SK-N-DZ (cell line): Measurements from ENCODE around the genes C16orf78 and NKD1.

DNA sequence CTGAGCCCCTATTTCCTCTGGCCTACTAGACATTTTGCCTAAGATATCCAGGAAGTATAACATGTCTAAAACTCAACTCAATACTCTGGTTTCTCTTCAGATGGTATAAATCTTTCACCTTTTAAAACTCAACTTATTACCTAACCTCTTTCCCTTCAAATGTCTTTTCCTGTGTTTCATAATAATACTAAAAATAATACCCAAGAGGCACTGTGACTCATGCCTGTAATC lies 95.2 kb downstream of the ABCC12 start:
RAMPAGE:
- cytosol, long total RNA: no peak
- nucleus, long total RNA: no peak

DNA sequence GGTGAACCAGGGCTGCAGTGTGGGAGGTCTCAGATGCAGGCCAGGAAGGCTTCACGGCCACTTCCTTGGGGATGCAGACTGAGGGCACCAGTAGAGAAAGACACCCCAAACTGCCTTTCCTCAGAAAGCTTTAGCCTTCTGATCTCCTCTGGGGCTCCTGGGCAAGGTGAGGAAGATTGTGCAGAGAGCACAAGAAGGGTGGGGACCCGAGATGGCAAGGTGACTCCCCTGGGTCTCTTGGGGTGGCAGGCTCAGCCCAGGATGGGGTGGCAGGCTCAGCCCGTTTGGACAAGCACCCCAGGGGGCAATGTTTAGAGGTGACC lies 39.3 kb downstream of the ABCC12 start:
RAMPAGE:
- cytosol, long total RNA: no peak
- nucleus, long total RNA: no peak

GRCh38 chr16:48251921-48252573 lies 4.7 kb upstream of the ABCC11 start:
RAMPAGE:
- cytosol, long total RNA: no peak
- nucleus, long total RNA: no peak

RAMPAGE:
- cytosol, long total RNA: no peak
- nucleus, long total RNA: no peak
Measured at GRCh38 chr16:48341571-48342127, 43.6 kb downstream of the SIAH1 start.

DNA sequence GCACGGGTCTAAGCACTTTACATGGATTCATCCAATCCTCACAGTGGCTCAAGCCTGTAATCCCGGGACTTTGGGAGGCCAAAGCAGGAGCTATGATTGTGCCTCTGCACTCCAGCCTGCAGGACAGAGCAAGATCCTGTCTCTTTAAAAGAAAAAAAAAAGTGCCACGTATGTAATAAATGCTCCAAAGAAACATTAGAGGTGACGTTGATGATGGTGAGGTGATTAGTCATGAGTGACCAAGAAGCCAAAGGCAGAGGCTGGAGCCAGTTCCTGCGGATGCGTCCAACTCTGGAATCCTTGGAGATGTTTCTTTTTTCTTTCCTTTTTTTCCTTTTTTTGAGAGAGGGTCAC lies 59.3 kb upstream of the SIAH1 start:
RAMPAGE:
- cytosol, long total RNA: no peak
- nucleus, long total RNA: no peak

GRCh38 chr16:49373734-49373983 lies at the start of gene C16orf78:
Gene C16orf78, plus strand, starts transcription at chr16:49373804.
RAMPAGE:
- cytosol, long total RNA: no peak
- nucleus, long total RNA: no peak

DNA sequence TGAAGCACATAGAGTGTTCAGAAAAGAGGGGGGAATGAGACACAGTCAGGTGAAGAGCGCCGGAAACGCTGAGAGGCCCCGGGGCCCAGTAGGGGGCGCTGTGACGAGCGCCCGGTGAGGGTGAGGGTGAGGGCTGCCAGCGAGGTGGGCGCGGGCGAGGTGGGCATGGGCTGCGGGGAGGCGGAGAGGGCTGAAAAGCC lies 91.2 kb downstream of the C16orf78 start:
RAMPAGE:
- cytosol, long total RNA: no peak
- nucleus, long total RNA: no peak

DNA sequence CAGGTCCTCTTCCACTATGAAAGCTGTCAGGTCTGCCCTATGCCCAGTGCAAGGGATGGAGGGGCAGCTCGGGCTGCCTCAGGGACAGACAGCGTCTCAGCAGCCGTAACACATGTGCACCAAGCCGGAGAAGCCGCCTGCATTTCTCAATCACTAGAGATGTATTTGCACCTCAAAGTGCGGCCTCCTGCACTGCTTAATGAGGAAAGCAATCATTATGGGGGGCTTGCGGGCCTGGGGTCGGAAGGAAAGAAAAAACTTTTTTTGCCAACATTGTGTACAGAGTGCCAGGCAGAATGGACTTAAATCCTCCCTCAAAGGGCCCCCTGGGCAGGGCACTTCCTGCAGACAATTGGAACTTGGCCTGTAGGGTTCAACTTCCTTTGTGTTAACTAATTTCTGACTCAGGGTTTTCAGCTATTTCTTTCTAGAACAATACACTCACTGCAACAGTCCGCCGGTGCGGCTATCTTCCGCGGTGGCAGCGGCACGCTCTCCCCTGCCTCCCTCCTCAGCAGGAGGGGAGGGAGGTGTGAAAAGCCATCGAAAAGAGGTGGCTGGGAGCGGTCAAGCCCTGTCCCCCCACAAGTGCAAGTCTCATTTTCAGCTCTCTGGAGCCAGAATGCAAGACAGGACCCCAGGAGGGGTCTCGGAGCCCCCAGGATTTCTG lies 101.2 kb downstream of the ZNF423 start:
RAMPAGE:
- cytosol, long total RNA: no peak
- nucleus, long total RNA: no peak

RAMPAGE:
- cytosol, long total RNA: no peak
- nucleus, long total RNA: no peak
Measured at GRCh38 chr16:49834189-49835176, 21.4 kb downstream of the ZNF423 start.

DNA sequence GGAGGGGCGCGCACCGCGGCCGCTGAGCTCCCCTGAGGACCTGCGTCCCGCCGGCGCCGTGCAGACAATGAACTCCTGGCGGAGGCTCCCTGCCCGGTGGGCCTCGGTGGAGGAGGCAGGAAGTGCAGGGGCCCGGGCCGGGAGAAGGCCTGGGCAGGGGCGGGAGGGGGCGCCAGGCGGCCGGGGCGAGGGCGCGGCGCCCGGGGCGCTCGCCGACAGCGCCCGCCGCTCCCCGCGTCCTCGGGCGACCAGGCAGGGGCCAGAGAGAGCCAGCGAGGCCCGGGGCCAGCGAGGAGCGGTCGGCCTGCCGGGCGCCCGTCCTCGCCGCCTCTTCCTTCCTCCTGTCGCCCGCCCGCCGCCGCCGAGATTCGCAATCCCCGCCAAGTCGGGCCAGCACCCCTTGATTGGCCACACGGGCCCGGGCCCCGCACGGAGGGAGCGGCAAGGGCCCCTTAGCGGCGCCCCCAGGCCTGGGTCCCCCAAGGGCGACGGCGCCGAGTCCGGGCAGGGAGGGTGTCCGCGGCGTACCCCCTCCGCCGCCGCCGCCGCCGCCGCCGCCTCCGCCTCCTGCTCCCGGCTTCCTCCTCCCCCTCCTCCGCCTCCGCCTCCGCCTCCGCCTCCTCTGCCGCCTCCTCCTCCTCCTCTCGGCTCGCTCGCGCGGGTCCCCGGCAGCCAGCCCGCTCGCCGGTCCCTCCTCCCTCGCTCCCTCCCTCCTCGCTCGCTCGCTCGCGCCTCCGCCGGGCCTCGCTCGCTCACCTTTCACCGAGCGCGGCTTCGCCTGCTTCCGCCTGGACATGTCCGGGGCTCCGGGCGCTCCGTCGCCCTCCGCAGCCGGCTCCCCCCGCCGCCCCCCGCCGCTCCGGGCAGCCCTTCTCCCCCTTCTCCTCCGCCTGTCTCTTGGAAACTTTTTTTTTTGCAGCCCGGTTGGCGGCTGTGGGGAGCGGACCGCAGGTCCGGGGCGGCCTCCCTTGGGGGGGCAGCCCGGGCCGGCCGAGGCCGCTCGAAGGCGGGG lies 627 bp downstream of the ZNF423 start:
RAMPAGE:
- cytosol, long total RNA: no peak
- nucleus, long total RNA: no peak

DNA sequence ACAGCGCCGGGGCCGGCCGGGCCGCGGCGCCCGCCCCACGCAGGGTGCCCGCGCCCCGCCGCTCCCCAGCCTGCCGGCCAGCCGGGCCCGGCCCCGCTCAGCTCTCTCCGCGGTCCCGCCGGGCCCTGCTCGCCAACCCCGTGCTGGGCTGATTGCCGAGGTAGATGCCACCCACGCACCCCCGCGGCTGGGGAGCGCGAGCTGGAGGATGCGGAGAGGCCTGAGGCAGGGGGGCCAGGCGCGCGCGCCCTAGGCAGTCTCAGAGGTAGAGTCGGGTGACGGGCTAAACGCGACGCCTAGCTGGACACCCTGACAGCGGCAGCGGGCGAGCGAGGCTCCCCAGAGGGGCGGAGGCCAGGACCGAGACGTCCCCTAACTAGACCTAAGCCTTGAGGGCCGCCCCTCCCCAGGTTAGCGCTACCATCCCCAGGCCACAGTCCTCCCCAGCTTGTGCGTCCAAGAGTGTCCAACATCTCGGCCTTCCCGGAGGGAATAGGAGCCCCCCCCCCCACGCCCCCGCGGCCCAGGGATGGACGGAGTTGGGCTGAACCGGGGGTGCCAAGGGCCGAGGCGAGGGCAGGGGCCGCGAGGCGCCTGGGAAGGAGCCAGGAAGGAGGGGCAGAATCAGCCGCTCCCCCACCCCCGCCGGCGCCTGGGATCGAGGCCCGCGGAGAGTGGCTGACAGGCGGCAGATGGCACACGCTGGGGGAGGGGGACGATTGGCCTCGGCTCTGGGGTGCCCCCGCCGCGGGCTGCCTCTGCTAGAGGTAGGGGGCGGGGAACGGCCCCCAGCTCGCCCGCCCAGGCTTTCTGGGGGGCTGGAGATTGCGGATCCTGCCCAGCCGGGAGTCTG lies 2.5 kb upstream of the ZNF423 start:
RAMPAGE:
- cytosol, long total RNA: no peak
- nucleus, long total RNA: no peak

DNA sequence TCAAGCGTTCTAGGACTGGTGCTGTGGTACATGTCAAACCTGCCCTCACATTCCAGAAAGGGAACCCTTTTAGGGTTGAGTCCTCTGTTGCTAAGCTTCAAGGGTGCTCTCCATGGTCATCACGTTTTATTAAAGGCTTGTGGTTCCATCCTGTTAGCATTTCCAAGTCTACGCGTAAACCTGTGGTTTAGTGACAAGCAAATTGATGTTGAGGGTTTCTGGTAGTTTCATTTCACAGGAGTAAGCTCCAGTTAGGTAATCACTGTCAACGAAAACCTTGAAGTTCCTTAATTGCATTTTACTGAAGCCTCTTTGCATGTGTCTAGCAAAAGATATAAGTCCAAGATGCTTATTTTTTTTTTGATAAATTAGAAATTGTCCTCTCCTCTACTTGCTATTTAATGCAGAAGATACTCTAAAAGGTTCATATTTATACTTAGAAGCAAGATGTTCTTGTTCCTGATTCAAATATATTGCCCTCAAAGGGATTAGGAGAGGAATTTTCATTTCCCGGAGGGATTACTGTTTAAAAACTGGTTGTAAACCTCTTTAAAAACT lies 2.6 kb downstream of the TENT4B start:
RAMPAGE:
- cytosol, long total RNA: no peak
- nucleus, long total RNA: no peak

DNA sequence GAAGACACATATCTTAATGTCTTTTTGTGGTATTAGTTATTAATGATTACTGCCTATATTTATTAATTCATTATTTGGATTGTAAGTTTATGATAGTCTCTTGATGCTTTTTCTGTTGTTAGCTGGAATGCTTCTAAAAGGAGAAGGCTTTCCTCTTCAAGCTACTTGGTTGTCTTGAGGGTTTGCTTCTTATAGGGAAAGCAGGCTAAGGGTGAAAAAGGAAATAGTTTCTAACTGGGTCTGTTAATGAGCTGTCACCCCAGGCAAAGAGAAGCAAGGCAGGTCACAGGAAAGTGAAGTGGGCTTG lies 16.3 kb downstream of the TENT4B start:
RAMPAGE:
- cytosol, long total RNA: no peak
- nucleus, long total RNA: no peak

DNA sequence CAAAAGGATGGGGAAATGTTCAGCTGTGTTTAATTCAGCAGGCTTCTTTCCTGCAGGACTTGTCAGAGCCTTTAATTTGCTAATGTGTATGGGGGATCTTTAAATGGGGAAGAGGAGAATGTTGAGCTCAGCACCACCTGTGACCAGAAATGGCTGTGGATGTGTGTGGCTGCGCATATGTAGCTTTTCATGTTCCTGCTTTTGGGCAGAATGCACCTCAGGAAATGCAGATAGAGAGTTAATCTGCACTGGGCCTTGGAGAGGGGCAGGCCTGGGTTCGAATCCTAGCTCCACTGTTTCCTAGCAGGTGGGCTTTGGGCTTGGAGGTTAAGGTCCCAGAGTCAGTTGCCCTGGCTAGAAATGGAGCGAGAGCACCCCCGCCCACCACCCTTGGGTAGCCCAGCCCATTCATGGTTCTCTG lies 9.2 kb downstream of the ADCY7 start:
RAMPAGE:
- cytosol, long total RNA: no peak
- nucleus, long total RNA: no peak

RAMPAGE:
- cytosol, long total RNA: no peak
- nucleus, long total RNA: no peak
Measured at GRCh38 chr16:50283290-50283932, 17.1 kb downstream of the ADCY7 start.

DNA sequence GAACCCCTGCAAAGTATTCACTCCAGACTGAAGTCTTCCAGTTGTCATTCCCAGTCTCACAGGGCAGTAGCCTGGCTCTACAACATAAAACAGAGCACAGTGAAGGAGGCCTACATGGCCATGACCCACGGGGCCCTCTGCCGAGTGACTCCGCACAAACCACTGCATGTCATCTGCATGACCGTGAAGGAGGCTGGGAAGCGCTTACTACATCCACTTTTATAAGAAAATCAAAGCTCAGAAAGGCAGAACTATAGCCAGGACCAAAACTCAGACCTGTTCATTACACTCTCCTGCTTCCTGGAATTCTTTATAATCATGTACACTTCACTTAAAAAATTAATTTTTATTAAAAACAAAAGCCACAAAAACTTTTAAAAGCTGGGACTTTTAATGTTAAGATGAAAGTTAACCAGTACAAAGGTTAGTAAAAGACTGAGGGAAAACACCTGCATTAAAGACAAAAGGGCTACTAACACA lies 42.4 kb downstream of the BRD7 start:
RAMPAGE:
- cytosol, long total RNA: no peak
- nucleus, long total RNA: no peak

DNA sequence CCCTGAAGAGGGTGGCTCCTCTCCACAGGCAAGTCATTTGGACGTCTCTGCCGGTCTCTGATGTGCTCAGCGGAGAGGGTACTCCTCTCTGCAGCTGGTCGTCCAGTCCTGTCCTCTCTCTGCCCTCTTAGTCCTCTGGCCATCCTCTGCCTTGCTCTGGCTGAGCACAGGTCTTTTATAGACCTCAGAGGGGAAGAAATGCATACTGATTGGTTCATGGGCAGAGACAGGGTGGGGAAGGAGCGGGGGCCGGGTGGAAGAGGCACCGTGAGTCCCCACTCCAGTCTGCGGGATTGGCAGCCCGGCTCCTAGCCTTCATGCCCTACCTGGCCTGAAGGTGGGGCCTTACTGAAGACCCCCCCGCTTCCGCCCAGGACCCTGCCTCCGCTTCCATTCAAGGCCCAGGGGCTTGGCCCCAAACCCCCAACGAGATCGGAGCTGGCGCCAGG lies 69.9 kb upstream of the NKD1 start:
RAMPAGE:
- cytosol, long total RNA: no peak
- nucleus, long total RNA: no peak

RAMPAGE:
- cytosol, long total RNA: no peak
- nucleus, long total RNA: no peak
Measured at GRCh38 chr16:50548065-50549052, at the start of gene NKD1. Gene NKD1, plus strand, starts transcription at chr16:50548396.

RAMPAGE:
- cytosol, long total RNA: no peak
- nucleus, long total RNA: no peak
Measured at GRCh38 chr16:50603014-50604077, 55.1 kb downstream of the NKD1 start.

DNA sequence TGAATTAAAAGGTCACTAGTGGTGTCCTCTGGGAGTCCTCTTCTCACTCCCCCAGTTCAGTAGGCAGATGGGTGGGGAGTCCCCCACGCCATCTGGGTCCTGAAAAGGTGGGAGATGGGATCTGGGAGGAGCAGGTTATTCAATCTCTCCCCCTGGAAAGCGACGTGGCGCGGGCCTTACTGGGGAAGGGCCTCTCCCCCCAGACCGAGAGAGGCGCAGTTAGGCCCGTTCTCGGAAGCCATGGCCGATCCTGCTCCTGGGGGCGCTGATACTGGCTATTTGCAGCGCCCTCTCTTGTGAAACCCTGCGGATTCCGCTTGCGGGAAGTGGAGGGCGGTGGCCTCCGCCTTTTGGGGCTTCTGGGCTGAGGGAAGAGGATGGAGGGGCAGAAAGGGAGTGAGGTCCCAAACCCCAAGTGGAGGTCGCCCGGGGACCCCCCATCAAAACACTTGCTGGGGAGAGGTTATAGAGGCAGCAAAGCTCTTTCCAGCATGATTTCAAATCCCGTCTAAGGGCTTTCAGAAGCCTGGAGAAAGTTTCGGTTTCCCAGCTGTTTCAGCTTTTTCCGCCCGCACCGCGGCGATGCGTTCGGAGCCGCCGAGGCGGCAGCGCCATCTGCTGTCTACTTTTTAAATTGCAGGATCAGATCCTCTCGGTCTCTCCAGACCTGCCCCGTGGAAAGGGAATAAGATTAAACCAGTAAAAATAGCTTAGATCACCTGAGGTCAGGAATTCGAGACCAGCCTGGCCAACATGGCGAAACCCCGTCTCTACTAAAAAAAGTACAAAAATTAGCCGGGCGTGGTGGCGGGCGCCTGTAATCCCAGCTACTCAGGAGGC lies 15.9 kb downstream of the SNX20 start:
RAMPAGE:
- cytosol, long total RNA: no peak
- nucleus, long total RNA: no peak